ENCODE data around the genes CCDC110 and TLR3.

GRCh38 chr4:185344058-185344519, 51.6 kb downstream of the LRP2BP start:
- PRO-cap, 7 experiments = no peak in any of the 7 experiments

DNA sequence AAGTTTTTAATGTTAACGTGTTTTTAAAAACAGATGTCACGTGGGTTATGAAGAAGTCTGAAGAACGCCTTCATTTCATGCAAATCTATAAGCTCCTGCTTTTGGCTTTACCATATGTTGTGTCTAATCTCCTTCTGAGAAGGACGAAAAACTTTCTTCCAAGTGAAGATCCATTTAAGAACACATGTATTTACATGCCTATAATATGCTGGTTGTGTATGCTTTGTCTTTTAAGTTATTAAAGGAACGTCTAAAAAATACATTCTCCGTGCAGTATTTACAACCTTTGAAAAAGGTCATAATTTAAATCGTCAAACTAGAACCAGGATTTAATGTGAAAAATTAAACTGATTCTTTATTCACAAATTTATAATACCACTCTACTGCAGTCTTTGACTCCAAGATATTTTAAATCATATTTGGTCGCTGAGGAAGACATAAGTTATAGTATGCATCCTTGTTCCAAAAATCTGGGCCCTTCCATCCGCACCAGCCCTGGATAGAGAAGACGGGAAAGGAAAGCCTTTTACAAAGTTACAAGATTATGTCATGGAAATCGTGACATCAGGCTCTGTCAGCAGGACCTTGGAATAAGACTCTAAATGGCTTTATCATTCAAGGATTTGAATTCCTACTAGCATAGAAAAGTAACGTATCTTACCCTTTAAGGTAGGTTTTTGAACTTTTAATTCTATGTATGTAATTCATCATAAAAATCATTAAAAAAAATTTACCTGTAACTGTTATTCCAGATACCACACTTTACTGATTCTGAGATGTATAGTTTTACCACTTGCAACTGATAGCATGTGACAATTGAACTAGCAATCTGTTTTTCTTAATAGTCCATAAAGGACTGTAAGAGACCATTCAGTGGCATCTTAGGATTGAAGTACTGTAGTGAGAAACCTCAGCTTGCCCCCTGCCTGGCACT, 3.6 kb downstream of the ANKRD37 start:
- PRO-cap, 7 experiments = no peak in any of the 7 experiments

- PRO-cap, 7 experiments = peak in 7 of 7 experiments; most common plus-strand start chr4:185471489 (in 6)
Measured at GRCh38 chr4:185471192-185472300, at the start of gene CCDC110. TSS of gene CCDC110 (minus strand) at chr4:185471733.

GRCh38 chr4:185683158-185683761, 128.7 kb downstream of the SORBS2 start:
- PRO-cap, 7 experiments = no peak in any of the 7 experiments

DNA sequence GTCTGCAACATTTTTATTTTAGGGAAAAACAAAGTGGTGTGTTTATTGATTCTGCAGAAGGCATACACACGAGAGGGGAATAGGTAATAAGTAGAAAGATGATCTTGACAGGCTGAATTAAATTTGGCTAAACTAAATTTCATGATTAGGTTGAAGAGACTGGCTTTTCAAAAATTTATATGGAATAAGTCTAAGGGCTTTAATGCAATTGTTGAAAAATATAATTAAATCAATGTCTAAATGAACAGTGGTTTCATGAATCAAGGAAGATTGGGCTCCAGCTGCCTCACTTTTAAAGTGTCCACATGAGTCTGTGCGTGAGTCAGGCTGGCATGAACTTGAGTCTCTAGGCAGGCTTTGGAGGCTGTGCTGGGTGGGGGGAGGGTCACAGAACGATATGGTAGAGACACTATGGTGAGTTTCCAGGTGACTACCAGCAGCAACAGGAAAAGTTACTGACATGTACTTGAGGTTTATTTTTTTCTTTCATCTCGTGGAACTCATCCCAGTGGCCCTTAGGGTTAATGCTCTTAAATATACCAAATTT, 111.9 kb downstream of the SORBS2 start:
- PRO-cap, 7 experiments = no peak in any of the 7 experiments

DNA sequence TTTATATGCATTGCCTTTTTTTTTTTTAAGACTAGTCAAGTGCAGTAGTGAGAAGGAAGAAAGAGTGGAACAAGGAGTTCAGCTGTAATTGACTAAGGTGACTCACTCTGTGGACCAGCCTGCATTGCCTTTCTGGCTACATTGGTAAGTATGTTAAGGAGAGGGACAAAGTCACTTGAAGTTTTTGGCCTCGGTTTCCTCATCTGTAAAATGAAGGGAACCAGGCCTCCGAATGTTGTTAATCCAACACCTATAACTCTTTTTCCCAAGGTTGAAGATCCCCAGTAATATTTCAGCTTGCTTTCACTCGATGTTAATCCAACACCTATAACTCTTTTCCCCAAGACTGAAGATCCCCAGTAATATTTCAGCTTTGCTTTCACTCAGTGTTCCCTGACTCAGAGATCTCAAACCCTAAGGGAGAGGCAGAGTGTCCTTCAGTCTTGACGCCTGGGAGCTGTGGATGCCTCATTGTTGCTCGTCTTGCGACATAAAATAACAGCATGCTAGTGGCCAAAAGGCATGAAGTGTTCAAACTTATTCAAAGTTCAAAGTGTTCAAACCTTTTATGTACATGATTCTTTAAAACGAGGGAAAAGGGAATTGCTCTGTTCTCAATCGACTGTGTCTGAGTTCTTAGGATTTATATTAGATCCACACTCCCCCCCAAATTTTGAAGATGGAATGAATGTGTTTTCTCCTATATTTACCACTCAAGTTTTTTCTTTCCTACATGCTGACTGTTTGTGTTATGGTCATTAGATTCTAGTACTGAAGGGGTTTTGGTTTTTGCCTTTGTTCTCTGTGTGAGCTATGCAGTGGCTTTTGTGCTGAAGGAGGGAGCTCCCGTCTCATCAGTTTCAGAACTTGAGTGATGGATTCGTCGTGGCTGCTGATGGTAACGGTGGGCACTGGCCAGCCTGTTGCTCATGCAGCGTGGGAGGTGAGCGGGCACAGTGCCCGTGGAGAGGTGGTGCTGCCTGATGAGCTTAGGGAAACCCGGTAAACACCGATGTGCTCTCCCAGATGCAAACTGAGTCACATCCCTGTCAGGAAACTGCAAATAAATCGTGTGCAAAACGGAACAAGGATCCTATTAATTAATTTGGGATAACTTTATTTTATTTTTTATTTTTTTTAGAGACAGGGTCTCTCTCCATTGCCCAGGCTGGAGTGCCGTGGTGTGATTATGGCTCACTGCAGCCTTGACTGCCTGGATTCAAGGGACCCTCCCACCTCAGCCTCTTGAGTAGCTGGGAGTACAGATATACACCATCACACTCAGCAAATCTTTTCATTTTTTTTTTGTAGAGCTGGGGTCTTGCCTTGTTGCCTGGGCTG, 101.7 kb downstream of the SORBS2 start:
- PRO-cap, 7 experiments = no peak in any of the 7 experiments

DNA sequence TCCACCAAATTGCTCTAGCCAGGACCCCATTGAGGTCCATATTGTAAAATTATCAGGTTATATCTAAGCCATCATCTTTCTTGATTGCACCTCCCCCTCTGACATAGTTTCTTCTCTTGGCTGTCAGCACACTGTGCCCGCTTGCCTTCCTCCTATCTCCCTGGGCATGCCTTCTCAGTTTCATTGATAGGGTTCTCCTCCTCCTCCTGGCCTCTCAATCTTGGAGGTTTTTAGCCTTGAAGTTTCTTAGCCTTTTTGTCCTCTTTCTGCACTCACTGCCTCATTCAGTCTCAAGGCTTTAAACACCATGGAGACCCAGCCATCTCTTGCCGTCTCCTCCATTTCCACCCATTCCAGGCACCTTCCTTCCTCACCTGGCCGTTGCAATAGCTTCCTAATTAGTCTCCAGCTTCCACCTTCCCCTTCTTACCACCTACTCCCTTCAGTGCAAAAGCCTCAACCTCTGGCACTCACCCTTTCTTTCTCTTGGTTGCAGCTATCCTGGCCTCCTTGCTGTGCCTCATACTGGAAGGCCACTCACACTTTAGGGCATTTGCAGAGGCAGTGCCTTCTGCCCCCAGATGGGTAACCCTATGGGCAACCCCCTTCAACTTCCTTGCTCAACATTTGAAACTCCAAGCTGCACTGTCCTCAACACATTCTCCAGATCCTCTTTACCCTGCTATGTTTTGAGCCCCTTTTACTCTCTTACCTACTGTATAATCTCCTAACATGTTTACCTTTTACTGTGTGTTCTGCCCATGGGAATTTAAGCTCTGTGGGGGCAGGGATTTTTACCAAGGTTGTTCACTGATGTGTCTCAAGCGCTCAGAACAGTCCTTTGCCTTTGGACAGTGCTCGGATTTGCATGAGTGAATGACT, 53.5 kb downstream of the SORBS2 start:
- PRO-cap, 7 experiments = no peak in any of the 7 experiments

DNA sequence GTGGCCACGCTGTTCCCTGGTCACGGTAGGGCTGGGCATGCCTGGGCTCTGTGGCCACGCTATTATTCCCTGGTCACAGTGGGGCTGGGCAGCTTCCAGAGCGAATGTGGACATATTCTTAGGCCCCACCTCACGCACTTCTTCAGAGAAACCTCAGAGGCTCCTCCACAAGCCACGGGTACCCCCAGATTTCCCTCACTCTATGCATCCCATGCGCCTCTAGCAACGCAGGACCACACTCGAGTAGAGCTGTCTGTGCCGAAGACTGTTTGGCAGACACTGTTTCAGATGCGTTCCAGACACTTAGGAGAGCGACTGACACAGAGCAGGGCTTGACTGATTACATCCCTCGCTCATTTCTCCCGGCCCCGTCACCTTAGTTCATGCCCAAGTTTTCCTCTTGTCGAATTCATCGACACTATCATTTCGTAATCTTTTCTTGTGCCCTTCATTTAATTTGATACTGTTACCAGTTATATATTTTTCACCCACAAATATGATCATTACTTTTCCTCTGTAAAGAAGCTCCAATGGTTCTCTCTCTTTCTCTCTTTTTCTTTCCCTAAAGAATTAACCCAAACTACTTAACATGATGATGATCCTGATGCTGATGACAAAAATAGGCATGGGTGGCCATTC, 15.0 kb downstream of the SORBS2 start:
- PRO-cap, 7 experiments = no peak in any of the 7 experiments

DNA sequence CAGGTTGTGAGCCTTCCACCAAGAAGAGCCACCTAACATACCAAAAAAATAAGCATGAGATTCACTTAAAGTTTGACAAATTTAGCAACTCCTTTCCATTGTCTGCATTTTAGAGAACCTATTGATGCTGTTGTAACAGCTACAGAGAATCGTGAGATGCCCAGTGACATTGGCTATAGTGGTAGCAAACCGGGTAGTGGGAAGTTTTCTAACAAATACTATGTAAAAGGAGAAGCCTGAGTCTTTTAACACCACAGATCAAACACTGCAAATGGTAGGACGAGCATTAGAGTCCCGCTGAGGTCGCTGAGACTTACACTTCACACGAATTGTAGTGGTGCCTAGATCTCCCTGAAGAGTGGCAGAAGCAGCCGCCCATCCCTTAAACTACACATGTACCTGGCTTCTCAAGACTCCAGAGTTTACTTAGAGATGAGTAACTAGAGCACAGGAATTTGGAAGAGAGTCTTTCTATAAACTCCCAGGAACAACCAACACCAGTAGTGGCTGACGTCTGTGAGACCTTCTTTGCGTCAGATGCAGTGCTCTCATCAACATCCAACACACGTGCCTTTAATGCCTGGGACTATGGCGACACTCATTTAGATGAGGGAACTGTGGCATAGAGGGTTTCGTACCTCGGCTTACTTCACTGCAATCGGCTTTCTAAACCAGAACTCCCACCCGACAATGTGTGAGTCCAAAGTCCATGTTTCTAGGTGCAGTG, 12.6 kb downstream of the SORBS2 start:
- PRO-cap, 7 experiments = no peak in any of the 7 experiments

DNA sequence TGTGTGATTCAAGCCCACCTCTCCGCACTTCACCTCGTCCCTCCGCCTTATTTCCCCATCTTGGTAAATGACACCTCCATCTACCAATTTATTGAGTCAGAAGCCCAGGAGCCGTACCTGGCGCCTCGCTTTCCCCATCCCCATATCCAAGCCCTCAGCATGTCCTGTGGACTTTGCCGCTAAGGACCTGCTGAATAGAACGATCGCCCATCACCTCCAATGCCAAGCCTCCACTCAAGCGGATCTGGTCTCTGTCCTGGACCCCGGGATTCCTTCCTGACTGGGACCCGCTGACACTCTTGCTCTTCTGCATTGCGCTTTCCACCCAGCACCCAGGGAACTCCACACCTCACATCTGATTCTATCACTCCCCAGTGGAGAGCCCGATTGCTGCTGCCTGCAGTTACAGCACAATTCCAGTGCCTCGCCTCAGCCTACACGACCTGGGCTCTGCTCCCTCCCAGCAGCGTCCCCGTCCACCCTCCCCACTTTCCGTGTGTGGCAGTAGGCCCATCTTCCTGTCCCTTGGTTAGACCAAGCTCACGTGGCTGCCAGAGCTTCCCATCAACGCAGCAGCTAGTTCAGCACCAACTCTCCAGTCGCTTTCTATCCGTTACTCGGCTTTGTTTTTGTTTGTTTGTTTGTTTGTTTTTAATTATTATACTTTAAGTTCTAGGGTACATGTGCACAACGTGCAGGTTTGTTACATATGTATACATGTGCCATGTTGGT, 66.5 kb upstream of the SORBS2 start:
- PRO-cap, 7 experiments = no peak in any of the 7 experiments

GRCh38 chr4:186050186-186050579, 18.8 kb upstream of the TLR3 start:
- PRO-cap, 7 experiments = no peak in any of the 7 experiments

GRCh38 chr4:186068017-186068400, 947 bp upstream of the TLR3 start:
- PRO-cap, 7 experiments = no peak in any of the 7 experiments

GRCh38 chr4:186068401-186069395, at the start of gene TLR3:
TSS of gene TLR3 (plus strand) at chr4:186069156.
- PRO-cap, 7 experiments = peak in 1 of 7 experiments; most common plus-strand start chr4:186069156 (in 1)

DNA sequence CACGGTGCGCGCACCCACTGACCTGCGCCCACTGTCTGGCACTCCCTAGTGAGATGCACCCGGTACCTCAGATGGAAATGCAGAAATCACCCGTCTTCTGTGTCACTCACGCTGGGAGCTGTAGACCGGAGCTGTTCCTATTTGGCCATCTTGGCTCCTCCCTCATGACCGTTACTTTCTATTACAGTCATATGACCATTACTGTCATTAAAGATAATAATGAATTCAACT, 47.2 kb downstream of the TLR3 start:
- PRO-cap, 7 experiments = no peak in any of the 7 experiments

- PRO-cap, 7 experiments = no peak in any of the 7 experiments
Measured at GRCh38 chr4:186132944-186133143, 58.5 kb upstream of the CYP4V2 start.

DNA sequence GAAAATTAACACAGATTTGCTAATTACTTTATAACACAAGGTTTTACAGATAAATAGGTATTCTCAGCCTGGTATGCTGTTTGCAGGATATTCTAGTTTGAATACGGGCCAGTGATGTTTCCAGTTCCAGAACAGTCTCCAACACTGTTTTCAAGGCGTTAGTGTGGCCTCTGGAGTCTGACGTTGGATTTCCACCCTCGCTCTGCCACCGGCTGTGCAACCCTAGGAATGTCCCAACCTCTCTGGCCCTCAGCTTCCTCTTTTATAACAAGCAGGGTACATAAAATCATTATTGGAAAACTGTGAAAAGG, 23.8 kb upstream of the CYP4V2 start:
- PRO-cap, 7 experiments = no peak in any of the 7 experiments

DNA sequence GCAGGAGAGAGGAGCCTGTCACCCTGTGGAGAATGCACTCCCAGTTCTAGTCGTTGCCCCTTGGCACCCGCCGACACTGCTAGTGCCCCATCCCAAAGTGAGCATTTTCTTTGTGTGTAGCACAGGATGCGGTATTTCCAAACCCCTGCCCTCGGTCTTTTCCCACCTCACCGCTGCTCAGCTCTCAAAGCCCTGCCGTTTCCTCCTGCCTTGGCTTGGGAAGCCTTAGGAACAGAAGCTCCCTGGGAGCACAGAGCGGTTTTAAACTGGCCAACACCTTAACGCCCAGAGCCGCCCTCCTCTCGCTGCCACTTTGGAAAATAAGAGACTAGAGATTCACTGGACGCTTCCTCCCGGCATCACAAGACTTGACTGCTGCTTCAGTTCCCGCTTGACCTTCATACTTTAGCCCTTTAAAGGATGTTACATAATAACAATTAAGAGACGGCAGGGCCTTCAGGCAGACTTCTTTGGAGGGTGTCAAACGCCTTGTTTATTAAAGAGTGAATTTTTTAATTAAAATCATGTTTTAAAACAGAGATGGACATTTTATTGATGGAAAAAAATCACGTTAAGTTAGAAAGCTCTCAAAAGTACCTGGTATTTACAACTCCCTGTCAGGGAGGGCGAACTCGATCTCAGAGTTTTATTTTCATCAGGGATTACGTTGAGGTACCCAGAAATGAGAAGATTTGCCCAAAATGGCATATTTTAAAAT, 924 bp downstream of the CYP4V2 start:
- PRO-cap, 7 experiments = peak in 4 of 7 experiments; most common plus-strand start position 42 of the sequence (in 1); most common minus-strand start position 99 of the sequence (in 4)

- PRO-cap, 7 experiments = no peak in any of the 7 experiments
Measured at GRCh38 chr4:186215748-186216561, 11.4 kb upstream of the KLKB1 start.

DNA sequence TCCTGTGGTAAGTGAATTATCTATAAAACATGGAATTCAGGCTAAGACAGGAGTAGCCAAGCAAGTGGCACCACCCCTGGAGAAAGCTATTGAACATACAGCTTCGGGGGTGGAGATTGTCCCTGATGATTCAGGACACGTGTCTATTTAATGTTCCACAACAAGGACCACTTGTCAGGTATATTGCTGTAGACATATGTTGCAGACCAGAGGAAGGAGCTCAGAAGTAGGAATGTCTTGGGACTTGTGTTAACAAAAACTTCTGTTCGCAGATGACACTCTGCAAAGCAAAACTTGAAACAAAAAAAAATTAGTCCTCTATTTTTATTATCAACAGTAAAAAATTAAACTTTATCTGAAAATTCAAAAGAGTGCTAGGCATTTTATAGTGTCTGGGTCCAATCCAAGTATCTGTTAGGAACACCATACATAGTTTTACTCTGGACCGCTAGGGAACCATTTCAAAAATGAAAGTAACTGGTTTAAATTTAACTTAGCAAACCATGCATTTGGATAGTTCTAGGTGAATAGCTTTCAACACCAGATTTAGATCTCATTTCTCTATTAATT, 1.0 kb downstream of the KLKB1 start:
- PRO-cap, 7 experiments = no peak in any of the 7 experiments

- PRO-cap, 7 experiments = no peak in any of the 7 experiments
Measured at GRCh38 chr4:186266718-186267116, 728 bp downstream of the F11 start.